ENCODE measurements around the genes RTN2, GIPR, FBXO46, RSPH6A and FOXA3.

DNA sequence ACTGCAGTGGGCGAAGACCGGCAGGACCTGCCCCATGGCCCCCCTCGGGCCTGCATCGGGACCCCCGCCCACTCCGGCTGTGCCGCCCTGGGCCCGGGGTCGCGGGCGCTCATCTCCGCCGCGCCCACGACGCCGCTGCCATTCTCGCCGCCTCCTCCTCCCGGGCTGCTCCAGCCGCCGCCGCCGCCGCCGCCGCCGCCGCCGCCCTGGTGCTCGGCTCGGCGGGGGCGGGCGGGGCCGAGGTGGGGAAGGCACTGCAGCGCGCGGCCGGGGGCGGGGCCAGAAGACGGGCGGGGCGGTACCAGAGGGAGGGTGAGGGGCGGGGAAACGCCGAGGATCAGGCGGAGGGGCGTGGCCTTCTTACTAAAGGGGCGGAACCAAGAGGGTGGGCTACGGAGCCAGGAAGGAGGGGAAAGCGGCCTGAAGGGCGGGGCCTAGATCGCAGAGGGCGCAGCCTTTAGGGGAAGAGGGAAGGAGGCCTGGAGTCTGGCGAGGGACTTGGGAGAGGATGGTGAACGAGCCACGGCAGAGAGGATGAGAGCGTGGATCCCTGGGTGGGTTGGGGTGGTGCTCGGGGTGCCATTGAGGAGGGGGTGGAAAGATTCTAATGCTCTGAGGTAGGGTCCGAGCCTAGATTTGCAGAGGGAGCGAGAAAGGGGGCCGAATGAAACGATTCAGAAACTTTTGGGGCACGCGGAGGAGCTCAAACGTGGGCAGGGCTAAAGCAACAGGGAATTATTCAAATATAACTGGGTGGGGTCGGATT, at the start of gene RTN2:
Gene RTN2 (minus strand): TSS at position 258 of the 766 bp plus-strand sequence.
- PRO-cap = bidirectional peak, plus-strand start at position 489 of the sequence, minus-strand start at position 215 of the sequence

- PRO-cap = bidirectional peak, plus-strand start at chr19:45514760, minus-strand start at chr19:45514639
Observed at GRCh38 chr19:45514433-45514930, 7.2 kb downstream of the VASP start.

GRCh38 chr19:45528680-45529446, 21.6 kb downstream of the VASP start:
- PRO-cap = no peak

DNA sequence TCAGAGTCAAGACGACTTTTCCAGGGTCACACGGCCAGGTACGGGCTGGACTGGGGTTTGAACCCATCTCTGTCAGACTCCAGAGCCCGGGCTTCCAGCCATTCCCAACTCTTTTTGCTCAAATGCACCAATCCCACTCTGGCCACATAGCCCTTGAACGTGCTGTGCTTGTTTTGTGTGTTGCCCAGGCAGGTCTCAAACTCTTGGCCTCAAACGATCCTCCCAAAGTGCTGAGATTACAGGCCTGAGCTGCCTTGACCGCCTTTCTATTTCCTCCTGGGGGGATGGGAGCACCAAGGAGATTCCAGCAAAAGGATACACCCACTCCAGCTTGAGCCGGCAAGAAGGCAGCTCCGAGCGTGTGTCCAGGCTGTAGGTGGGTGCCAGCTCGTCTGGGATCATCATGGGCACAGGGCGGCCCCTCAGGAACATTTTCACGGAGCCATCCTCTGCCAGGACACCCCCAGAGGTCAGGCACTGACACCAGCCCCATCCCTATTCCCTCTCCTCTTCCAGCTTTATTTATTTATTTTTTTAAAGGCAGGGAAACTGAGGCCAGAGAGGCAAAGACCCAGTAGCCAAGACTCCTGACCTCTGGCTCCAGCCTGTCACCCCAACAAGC, 900 bp downstream of the EML2 start:
- PRO-cap = no peak

- PRO-cap = no peak
Observed at GRCh38 chr19:45642898-45643413, 3.8 kb upstream of the EML2 start.

- PRO-cap = unidirectional peak, plus-strand start at chr19:45668237
Observed at GRCh38 chr19:45667488-45668391, at the start of gene GIPR. Gene GIPR, plus strand, starts transcription at chr19:45668221.

DNA sequence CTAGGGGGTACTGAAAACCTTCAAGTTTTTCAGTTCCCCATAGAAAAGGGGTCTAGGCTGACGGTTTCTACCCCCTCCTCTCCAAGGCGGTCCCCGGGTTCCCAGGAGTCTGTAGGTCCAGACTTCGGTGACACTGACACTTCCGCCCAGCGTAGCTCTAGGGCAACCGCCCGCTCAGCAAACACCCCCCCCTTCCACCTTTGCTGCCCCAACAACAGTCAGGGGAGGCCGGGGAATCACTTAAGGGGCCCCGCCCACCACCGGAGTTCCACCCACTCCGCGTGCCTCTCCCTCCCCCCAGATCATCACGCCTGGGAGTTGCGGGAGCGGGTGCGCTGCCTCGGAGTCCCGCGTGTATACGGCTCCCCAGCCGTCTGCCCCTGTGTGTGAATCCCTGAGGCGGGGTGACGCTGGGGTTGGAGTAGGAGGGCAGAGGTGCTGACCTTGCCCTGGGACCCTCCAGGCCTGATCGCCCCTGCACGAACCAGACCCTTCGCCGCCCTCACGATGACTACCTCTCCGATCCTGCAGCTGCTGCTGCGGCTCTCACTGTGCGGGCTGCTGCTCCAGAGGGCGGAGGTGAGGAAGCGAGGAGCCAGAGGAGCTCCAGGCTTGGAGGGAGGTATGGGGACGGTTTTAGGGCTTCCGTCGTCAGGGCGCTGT, 1.1 kb downstream of the GIPR start:
- PRO-cap = no peak

- PRO-cap = no peak
Observed at GRCh38 chr19:45721352-45721584, 9.4 kb downstream of the FBXO46 start.

GRCh38 chr19:45730268-45731271, at the start of gene FBXO46:
Gene FBXO46, minus strand, starts transcription at chr19:45730896.
- PRO-cap = bidirectional peak, plus-strand start at chr19:45731067, minus-strand start at chr19:45730896

DNA sequence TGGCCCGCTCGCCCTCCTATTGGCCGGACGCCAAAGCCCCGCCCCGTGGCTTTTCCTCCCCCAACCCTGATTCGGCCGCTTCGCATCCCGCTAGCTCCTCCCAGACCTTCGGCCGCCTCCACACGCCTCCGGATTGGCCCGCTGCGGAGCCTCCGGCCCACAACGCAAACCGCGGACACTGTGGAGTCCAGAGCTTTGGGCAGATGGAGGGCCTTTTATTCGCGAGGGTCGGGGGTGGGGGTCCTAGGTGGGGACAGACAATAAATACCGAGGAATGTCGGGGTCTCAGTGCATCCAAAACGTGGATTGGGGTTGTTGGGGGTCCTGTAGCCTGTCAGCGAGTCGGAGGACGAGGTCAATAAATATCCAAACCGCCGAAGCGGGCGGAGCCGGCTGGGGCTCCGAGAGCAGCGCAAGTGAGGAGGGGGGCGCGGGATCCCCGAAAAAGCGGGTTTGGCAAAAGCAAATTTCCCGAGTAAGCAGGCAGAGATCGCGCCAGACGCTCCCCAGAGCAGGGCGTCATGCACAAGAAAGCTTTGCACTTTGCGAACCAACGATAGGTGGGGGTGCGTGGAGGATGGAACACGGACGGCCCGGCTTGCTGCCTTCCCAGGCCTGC, 580 bp upstream of the SIX5 start:
- PRO-cap = bidirectional peak, plus-strand start at position 190 of the sequence, minus-strand start outside the sequence

- PRO-cap = no peak
Observed at GRCh38 chr19:45815030-45815767, at the start of gene RSPH6A. Gene RSPH6A, minus strand, starts transcription at chr19:45815308.

DNA sequence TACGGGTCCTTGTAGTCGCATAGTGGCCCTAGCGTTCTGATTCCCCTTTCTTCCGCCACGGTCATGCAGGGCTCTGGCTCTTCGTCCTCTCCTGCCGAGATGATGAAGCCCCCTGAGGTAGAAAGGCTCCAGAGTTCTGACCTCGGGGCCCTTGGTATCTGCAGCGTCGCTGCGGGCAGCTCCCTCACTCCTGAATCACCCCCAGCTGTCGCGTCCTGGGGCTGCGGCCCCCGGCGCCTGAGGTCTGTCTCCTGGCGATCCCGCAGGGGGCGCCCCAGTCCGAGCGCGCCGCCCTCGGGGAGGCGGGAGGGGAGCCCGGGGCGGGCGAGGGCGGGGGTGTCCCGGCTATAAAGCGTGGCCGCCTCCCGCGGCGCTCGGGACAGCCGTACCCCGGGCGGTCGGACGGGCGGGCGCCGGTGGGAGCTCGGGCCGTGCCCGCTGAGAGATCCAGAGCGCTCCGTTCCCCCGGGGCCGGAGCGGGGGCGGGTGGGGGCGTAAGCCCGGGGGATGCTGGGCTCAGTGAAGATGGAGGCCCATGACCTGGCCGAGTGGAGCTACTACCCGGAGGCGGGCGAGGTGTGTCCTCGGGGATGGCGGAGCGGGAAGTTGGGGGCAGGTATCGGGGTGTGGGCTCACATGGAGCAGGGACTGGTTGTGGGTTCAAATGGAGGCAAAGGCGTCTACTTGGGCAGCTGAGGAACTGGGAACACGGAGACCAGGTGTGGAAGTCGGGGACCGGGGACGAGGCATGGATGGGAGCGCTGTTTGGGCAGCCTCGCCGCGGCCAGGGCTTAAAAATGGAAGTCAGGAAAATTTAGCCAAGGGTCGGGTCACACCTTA, at the start of gene FOXA3:
Gene FOXA3 (plus strand): TSS at position 377 of the 840 bp plus-strand sequence.
- PRO-cap = bidirectional peak, plus-strand start at position 377 of the sequence, minus-strand start at position 197 of the sequence

- PRO-cap = no peak
Observed at GRCh38 chr19:45913832-45914310, 707 bp downstream of the NANOS2 start.

DNA sequence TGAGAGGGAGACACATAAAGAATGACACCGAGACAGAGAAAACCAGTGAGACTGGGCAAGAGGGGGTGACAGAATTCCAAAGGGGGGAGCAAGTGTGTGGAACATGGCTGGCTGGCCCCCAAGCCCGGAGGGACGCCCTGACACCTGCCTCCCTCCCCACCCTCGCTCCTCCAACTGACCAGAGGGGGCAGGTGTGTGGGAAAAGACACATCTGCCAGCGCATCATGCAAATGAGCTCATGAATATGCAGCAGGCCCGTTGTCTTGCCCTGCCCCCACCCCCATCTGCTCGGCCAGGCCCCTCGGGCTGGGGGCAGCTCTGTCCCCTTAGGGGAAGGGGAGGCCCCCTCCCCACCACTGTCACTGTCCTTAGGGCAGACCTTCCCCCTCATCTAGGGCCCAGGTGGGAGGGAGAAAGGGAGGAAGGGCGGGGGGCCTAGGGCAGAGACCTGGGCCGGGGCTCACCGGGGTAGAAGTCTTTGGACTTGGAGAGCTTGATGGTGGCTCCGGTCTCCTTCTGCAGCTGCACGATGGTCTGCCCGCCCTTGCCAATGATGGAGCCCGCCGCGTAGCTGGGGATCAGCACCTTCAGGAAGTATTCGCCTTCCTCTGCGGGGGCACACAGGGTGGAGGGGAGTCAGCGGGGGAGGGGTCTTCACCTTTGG, 13.0 kb downstream of the NOVA2 start:
- PRO-cap = no peak

DNA sequence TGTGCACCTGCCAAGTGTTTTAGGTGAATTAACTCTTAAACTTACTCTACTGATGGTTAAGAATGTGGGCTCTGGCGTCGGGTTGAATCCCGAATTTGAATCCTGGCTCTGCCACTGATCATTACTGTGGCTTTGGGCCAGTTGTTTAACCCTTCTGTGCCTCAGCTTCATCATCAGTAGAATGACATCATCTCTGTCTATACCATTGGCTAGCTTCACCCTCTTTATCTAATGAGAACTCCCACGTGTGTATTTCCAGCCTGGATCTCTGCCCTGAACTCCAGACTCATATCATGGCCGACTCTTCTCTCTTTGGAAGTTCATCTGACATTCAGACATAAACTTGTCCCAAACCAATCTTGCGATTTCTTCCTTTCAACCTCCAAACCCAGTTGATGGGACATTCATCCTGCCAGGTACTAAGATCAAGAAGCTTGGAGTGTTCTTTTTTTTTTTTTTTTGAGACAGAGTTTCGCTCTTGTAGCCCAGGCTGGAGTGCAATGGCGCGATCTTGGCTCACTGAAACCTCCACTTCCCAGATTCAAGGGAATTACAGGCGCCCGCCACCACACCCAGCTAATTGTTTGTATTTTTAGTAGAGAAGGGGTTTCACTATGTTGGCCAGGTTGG, 834 bp downstream of the CCDC61 start:
- PRO-cap = no peak

DNA sequence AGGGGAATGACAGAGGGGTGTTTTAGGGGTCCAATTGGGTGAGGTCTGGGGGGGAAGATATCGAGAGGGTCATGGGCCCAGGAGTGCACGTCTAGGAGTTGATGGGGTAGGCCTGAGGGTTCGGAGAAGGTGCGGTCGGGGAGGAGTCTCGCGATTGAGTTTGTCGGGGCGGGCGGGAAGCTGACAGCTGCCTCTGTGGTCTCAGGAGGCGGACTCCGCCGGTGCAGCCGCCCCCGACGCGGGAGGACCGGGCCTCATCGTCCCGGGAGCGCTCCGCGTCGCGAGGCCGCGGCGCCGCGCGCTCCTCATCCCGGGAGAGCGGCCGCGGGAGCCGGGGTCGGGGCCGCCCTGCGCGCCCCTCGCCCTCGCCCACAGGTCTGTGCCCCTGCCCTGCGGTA, 7.0 kb downstream of the PGLYRP1 start:
- PRO-cap = no peak

DNA sequence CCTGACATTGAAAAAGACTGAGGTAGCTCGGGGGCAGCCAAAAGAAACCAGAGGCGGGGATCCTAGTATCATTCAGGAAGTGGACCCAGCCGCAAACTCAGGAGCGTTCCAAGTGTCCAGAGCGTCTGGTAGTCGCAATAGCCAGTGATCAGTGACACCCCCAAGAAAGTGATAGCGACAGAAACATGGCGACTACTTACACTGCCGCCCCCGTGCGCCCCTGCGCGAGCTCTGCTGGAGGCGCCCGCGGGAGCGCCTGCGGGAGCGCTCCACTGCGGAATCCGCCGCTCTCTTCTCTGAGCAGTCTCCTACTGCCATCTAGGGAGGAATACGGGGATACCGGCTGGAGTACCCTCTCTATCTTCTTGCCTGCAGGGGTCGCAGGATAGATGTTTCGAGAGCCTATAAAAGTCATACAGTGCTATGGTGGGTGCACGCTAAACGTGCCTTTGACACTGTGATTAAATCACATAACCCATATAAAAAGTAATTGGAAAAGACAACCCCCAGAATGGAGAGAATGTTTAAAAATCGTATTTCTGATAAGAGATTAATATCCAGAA, 36.7 kb upstream of the IGFL4 start:
- PRO-cap = no peak

DNA sequence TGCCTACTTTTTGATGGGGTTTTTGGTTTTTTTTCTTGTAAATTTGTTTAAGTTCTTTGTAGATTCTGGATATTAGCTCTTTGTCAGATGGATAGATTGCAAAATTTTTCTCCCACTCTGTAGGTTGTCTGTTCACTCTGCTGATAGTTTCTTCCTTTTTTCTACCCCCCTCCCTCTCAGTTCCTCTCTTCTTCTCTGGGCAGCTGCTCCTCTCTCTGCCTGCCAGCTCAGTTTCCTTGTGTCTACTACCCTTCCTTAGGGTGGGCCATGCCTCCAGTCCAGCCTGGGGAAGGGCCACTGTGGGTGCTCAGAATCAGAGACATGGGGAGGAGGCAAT, 37.0 kb downstream of the IGFL2 start:
- PRO-cap = no peak

DNA sequence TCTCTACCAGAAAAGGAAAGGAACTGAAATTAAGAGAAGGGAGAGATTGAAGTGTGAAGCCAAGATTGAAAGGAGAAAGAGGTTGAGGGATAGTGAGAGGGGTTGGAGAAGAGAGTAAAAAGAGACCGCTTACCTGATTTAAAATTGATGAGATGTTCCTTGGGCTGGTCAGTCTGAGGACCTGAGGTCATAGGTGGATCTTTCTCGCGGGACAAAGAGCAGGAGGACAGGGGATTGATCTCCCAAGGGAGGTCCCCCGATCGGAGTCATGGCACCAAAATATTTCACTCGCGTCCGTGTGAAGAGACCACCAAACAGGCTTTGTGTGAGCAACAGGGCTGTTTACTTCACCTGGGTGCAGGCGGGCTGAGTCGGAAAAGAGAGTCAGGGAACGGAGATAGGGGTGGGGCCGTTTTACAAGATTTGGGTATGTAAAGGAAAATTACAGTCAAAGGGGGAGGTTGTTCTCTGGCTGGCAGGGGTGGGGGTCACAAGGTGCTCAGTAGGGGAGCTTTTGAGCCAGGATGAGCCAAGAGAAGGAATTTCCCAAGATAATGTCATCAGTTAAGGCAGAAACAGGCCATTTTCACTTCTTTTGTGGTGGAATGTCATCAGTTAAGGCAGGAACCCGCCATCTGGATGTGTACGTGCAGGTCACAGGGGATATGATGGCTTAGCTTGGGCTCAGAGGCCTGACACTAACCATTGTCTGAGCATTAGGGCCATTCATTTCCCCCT, 18.5 kb upstream of the HIF3A start:
- PRO-cap = no peak

DNA sequence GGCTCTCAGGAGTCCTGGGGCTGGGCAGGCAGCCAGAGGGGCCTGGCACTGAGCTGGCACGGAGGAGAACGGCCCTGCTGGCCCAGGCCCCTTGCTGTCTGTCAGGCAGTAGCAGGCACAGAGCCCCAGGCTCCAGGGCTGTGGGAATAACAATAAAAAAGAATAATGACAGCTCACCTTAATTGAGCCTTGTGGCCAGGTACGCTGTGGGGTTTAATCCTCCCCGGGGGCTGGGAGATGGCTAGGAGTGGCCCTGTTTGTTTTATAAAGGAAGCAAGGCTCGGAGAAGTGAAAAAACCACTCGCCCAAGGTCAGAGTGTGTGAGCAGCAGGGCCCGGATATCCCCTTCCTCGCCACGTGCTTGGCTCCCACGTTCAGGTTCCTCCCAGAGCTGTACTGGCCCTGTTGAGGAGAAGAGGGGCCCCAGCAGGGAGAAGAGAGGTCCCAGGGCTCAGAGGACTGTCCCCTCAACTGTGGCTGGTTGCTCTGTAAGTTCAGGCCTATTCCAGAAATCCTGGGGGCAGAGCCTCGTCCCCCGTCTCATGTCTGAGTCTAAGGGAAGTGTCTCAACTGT, 3.7 kb downstream of the PPP5C start:
- PRO-cap = no peak

Measured in jejunum (tissue), 1 donor.